Fibroblast of the aortic adventitia (primary cell): ENCODE measurements around the genes ATP6V0A4 and TTC26.

DNA sequence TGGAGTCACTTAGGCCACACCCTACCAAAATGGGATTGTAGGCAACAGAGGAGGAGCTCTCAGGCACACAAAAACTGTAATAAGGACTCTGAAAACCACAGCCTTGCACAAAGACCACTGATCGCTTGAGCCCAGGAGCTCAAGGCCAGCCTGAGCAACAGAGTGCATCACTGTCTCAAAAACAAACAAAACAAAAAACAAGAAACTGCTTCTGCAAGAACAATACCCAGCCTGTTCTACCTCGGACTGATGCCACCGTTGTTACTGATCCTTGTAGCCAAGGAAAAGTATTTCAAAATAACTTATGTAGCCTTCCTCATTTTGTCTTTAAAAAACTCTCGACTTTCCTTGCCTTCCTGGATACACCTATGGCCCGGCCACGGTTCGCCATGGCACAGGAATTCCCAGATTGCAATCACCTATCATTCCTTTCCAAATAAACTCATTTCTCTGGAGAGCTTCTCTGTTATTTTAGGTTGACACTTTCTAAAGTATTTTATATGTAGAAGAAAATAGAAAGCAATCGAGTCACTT, 35.3 kb downstream of the SVOPL start:
- CAGE, long polyA plus RNA: no peak

DNA sequence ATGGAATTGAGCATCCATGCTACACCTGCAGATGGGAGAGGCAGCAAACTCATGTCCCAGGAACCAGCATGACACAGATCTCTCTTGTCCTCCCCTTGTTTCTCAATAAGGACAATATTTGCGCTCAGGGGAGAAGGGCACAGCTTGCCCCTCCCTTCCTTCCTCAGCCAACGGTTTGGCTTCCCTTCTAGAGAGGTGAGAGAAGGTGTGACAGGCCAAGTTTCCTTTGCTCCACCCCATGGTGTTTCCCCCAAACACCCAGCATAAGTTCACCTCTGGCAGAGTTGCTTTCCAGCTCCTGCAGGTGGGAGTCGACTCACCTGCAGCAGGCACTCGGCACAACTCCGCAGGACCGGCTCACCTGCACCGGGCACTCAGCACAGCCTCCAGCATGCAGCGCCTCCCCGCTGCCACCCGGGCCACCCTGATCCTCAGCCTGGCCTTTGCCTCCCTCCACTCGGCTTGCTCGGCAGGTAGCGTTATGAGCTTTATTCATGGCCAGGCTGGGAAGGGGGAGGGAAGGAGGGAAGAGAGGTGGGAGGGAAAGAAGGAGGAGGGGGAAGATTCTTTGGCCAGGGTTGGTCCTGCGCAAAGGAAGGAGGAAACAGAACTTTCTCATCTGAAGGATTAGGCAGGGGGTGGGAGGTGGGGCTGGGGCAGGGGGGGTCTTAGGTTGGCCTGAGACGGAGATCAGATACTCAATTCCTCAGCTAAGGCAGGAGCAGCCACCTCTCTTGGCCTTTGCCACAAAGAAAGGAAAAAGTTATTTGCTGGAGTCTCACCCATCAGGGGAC, at the start of gene ATP6V0A4:
TSS of gene ATP6V0A4 (minus strand) at position 483 of the 794 bp plus-strand sequence.
- CAGE, long polyA plus RNA: no peak

GRCh38 chr7:138958520-138959141, 22.6 kb downstream of the KIAA1549 start:
- CAGE, long polyA plus RNA: no peak

DNA sequence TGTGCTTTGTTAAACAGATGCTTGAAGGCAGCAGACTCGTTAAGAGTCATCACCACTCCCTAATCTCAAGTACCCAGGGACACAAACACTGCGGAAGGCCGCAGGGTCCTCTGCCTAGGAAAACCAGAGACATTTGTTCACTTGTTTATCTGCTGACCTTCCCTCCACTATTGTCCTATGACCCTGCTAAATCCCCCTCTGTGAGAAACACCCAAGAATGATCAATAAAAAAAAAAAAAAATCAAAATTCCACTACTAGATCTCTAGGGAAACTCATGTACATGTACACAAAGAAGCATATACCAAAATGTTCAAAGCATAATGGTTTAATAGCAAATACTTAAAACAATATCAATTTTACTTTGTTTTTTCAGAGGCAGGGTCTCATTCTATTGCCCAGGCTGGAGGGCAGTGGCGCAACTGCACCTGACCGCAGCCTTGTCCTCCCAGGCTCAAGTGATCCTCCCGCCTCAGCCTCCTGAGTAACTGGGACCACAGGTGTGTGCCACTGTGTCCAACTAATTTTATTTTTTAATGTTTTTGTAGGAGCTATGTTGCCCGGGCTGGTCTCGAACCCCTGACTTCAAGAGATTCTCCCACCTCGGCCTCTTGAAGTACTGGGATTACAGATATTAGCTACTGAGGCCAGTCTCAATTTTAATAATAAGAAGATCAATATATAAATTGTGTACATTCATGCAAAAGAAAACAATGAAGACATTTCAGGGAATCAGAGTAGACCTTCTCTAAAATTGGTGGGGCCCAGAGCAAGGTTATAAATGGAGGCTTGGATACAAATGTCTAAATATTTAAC, 7.5 kb downstream of the ZC3HAV1 start:
- CAGE, long polyA plus RNA: no peak

- CAGE, long polyA plus RNA: no peak
These were observed 1.5 kb downstream of the ZC3HAV1 start for GRCh38 chr7:139107887-139108477.

DNA sequence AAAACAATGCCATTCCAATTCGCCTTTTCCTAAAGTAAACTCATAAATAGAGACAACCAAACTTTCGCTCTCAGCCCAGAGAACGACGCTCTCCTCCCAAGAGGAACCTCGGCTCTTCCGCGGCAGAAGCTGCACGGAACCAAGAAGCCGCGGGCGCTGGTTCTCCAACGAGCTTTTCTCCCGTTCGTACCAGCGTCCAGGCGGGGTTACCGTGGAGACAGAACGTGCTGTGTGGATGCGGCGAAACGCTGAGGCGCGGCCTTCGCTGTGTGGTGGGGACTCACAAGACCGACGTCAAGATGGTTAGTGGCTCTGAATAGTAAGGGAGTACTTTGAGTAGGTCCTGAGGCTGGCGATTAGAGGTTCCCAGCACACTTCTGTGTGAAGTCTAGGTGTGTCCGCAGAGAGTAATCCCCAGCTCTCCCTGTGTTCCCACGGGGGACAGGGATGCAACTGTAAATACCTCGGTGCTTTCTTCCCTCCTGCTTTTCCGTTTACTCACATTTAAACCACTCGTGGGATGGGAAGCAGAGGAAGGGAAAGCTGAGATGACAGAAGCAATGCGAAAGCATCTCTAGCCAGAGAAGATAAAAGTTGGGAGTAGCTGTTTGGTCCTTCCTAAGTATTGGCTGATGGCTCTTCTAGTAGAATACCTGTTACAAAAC, at the start of gene TTC26:
TSS of gene TTC26 (plus strand) at position 220 of the 665 bp plus-strand sequence.
- CAGE, long polyA plus RNA: no peak

GRCh38 chr7:139292098-139292608, 49.0 kb upstream of the FMC1 start:
- CAGE, long polyA plus RNA: no peak

DNA sequence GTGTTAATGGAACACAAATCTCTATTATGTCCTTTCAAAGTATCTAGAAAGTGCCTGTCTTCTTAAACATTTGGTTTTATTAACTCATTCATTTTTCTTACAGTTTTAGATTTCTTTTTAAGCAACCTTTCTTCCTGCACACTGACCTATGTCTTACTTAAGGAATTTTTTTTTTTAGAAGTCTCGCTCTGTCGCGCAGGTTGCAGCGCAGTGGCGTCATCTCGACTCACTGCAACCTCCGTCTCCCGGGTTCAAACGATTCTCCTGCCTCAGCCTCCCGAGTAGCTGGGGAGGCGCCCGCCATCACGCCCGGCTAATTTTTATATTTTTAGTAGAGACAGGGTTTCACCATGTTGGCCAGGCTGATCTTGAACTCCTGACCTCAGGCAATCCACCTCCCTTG, 1.2 kb upstream of the LUC7L2 start:
- CAGE, long polyA plus RNA: no peak

DNA sequence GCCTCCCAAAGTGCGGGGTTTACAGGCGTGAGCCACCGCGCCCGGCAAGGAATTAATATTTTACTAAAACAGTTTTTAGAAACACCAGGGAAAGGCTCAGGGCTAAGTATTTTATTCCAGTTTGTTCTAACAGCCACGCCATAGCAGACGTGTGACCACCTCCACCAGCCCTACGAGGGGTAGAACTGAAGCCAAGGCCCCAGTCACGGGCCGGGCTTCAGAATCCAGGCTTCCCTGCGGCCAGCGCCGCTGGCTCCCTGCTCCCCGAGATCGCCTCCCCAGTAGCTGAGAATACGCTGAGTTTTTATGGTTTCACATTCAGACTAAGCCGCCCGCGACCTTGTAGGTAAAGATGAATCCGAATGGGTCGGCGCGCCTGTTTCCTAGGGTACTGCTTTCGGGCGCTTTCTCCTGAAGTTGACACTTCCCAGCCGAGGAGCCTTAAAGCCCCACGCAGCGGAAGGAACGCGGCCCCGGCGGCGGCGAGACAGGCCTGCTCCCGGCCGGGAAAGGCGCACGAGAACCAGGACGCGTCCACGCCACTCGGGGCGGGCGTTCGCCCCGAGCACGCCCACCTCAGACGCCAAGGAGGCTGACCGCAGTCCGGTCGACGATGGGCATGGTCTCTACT, 645 bp upstream of the LUC7L2 start:
- CAGE, long polyA plus RNA: no peak

DNA sequence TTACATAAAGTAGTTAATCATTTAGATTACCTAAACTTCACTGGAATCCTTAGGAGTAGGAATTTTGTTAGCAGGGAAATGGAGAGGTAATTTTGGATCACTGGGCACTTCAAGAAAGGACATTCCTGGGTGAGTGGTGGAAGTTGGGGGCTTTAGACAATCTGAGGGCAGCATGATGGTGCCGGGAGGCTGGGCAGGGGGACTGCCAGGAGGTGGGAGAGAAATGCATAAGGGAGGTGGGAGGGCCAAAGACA, 3.1 kb downstream of the LUC7L2 start:
- CAGE, long polyA plus RNA: no peak

DNA sequence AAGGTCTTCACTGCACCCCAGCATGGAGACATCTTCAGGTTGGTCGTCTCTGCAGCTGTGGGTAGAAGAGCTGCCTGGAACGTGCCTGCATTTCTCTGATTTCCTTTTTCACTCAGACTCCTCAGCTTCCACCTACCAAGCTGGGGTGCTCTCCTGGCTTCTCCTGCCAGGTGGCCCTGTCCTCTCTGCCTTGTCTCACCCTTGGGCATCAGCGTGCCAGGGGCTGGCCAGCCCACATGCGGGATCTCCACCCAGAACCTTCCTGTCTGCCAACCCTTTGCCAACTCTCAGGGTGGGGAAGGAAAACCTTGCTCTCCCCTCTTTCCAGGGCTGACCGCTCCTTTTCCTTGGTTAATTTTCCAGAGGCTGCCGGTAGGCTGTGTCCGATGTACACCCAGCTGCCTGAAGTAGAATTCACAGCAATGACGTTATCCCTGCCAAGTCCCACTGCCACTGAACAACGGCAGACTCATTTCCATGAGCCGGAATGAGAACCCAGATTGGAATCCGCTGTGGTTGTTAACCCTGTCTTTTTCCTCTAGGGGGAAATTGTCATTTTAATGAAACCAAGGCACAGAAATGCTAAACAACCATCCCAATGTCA, 30.6 kb downstream of the KLRG2 start:
- CAGE, long polyA plus RNA: no peak

DNA sequence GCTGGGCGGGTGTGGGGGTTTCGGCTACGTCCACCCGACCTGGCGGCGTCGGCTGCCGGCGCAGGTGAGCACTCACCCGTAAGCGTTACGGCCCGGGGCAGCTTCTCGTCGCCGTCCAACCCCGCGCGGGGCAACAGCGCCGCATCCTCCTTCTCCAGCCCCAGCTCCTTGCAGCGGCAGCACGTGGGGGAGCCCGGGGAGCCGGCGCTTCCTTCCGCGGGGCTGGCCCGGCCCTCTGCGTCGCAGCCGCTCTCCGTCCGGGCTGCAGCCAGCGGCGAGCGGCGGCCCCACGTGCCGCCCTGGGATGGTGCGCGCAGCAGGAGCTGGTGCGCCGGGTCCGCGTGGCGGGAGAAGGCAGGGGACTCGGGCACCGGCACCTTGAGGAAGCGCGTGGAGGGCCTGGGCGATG, 659 bp downstream of the KLRG2 start:
- CAGE, long polyA plus RNA: no peak

DNA sequence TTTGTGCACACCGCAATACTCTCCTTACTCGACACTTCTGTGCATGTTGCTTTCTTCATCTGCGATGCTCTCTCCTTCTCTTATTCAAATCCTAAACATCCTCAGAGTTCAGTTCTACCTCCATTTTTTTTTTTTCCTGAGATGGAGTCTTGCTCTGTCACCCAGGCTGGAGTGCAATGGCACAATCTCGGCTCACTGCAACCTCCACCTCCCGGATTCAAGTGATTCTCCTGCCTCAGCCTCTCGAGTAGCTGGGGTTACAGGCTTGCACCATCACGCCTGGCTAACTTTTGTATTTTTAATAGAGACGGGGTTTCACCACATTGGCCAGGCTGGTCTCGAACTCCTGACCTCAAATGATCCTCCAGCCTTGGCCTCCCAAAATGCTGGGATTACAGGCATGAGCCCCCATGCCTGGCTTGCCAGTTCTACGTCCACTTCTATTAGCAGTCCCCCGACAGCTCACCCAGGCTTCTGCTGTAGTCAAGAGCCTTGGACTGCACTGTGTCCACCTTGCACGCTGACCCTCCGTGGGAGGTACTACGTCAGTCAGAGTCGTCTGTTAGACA, 121.0 kb downstream of the HIPK2 start:
- CAGE, long polyA plus RNA: no peak

DNA sequence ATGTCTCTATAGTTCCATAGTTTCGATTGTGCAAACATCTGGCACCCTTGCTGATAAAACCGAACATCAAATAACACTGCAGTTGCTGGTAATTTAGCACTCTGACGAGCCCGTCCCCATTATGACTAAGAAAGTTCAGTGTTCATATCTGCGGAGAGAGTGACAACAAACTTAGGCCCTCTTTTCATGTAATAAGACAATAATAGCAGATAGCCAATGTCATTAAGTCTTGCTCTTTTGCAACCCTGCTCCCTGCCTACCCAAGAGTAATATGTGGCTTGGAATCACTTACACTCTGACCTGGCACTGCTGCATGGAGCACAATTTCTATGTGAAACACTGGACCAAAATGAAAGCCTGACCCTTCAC, 86.6 kb downstream of the HIPK2 start:
- CAGE, long polyA plus RNA: no peak

- CAGE, long polyA plus RNA: no peak
These were observed 69.4 kb downstream of the HIPK2 start for GRCh38 chr7:139708333-139708958.

DNA sequence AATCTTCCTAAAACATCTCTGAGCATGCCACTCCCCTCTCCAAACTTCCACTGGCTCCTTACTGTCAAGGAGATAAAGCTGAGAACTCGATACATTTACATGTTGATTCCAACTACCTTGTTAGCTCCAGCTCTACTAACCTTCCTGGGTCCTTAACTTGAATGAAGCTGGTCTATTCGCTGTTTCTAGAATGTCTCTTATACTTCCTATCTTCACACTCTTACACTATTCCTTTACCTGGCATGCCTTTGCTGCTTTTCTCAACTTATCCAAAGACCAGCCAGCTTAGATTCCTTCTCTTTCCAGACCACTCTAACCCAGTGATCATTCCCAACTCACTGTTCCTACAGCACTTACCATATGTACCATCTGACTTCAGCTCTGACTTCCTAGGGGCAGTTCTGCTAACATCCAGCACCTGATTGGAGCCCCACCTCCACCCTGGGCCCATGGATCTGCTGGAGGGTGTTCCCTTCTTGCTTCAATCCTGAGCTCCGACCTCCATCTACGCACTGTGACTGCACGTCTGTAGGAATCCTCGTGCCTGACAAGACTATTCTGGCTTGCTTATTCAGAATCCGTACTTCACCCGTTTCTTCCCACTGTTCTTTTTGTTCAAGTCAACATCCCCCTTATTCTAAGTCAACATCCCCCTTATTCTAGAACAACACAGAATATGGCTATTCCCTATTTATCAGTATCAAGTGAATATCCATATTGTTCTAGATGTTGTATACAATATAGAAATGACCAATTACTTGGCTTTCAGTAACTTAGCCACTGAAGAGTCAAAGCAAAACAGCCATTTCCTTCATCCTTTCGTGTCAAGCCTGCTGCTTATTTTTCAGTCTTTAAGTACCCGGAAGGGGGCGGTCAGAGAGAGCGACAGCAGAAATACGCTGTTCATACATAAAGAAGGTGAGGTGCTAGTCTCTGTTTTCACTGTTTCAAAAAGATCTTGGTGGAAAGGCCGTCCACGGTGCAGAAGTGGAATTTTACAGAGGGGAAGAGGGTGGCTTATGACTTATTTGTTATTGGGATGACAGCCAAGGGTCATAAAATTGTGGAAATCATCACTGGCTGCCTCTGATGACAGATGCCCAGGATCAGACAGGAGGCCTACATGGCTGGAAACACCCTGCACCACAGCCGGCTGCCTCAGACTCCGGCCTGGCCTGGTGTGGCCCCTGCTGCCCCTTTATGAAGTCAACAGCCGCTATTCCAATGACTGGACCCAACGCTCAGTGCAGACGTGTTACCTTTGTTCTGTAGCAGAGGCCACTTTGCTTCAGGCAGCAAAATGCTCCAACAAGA, 57.4 kb downstream of the HIPK2 start:
- CAGE, long polyA plus RNA: no peak

DNA sequence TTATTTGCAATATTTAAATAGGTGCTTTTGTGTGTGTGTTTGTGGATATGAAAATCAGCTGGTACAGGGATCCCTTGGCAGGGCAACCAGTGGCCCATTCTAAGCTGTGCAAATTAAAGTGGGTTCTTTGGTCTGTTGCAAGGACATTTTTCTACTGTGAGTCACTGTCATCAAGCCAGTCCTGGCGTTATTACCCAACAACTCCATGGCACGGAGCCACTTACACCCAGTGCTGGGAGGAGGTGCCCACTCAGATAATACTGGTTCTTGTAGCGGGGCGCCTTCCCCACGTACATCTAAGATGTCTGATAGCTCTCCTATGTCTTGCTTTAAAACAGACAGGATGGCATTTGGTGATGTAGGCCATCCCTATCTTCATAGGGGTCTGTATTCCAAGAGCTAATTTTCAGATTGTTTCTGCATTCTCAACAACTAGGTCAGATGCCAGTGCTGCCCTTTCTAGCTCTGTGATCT, 45.6 kb downstream of the HIPK2 start:
- CAGE, long polyA plus RNA: no peak

DNA sequence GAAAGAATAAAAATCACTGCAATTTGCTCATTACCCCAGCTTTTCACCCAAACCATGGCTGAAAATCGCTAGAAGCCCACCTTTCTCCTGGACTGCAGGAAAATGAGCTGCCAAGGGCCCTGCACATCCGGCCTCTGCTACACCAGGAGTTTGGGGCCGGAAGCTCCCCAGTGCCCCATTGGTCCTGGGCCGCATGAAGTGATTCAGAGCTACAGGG, 40.4 kb downstream of the HIPK2 start:
- CAGE, long polyA plus RNA: no peak

DNA sequence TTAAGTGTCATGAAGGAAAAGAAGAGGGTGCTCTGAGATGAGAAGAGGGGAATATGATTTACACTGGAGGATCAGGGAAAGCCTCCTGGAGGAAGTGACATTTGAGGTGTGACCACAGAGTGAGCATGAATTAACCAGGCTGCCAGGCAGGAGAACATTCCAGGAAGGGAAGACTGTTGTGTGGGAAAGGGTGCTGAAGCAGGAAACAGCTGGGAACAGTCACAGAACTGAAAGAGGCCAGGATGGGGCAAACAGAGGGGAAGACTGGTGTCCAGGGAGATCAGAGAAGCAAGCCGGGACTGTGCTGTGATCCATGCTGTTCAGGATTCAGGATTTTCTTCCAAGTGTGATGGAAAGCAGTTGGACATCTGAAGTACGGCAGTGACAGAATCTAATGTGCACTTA, 14.9 kb downstream of the HIPK2 start:
- CAGE, long polyA plus RNA: no peak

DNA sequence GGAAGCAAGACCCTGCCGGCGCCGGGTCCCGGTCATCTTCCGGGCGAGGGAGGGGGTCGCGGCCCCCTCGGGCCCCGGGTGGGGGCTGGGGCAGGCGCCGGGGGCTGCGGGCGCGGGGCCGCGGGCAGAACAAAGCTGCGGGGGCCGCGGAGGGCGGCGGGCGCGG, 502 bp downstream of the HIPK2 start:
- CAGE, long polyA plus RNA: no peak